Paraaortic lymph node (tissue), 1 donor: ENCODE measurements around a stretch of chr12.

DNA sequence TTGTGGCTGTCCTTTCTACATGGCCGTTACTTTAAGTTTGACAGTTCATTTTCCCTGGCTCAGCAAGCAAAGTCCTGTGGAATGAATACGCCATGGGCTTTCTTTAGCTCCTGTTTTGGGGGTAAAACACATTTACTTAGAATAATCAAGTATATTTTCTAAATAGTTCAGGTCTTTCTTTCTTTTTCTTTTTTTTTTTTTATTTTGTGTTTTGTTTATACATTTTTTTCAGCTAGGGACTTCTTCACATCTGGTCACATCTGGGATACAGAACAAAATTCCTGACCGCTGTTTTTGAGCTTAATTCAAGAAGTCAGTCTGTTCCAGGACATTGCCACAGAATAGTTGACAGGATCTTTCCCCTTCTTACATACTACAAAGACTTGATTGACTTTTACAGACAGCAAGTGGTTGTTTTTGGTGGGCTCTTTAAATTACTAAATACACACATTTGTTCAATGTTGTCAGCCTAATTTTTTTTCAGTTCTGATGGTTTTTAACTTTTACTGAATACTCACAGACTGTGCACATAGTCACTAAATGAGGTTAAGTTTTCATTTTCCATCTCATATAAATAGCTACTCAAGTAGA is 41.8 kb upstream of the DCN start:
- PRO-cap: no peak

GRCh38 chr12:91876848-91877840 is 268.5 kb downstream of the BTG1 start:
- PRO-cap: bidirectional peak, plus-strand start at chr12:91877410, minus-strand start at chr12:91877169; unidirectional peak, minus-strand start at chr12:91877433

DNA sequence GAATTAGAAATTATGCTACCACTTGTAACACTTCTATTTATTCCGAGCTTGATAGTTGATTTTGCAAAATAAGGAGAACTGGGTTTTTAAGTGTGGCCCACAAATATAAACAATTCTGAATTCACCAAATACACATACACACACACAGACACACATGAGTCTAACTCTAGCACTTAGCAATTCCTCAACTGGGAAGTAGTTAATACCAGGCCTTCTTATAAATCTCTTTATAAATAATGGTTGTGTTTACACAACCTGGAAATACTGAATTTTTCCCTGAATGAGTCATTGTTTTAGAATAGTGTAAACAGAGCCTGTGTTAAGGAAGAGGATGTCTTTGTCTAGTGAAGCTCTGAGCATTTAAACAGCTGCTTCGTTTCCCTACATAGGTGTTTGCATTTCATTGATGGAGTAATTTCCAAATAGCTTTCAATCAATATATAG is 218.9 kb downstream of the BTG1 start:
- PRO-cap: no peak

DNA sequence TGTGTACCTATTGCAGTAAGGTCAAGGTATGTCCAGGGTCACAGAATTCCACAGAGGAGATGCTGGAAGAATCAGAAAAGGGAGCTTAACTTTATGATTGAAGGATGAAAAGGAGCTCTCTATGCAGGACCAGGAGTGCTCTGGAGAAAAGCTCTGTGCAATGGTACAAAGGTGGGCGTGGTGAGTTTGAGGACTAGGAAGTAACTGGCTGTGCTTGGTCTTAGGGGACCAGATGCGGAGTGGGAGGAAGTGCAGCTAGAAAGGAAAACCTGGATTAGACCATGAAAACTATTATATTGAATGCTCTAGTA is 56.9 kb downstream of the BTG1 start:
- PRO-cap: no peak

- PRO-cap: no peak
Measured at GRCh38 chr12:92093802-92094397, 51.7 kb downstream of the BTG1 start.

- PRO-cap: no peak
Measured at GRCh38 chr12:92125331-92125601, 20.4 kb downstream of the BTG1 start.

- PRO-cap: unidirectional peak, plus-strand start at chr12:92132563
Measured at GRCh38 chr12:92131716-92132840, 13.6 kb downstream of the BTG1 start.

DNA sequence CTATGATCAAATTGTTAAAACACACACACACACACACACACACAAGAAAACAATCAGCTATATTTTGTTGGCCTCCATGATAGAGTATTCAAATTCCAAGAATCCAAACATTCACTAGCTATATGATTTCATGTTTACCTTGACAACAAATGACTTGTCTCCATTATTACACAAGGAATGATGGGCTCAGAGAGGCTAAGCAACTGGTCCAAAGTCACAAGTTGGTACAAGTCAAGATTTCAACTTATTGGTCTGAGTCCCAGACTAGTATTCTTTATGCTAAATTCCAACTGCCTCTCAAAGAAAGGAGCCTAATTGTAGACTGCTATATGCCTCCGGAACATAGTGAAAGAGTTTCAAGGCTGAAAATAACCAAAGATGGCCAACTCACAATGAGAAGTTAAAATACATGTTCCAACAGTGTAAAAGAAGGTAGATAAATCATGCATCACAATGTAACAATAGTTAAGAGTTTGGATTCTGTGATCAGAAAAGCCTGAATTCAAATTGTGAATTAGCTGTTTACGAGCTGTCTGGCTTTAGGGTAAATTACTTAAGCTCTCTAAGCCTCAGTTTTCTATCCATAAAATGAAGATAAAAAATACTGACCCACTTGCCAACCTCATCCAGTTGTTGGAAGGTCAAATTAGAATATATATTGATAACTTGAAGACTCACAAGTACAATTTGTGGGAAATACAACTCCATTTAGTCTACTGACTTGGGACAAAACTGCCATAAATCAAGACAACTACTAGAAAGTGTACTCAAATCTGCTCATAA is 7.4 kb downstream of the BTG1 start:
- PRO-cap: no peak

- PRO-cap: no peak
Measured at GRCh38 chr12:92148684-92149218, 3.1 kb upstream of the BTG1 start.

- PRO-cap: no peak
Measured at GRCh38 chr12:92243864-92244357, 98.3 kb upstream of the BTG1 start.

- PRO-cap: bidirectional peak, plus-strand start at chr12:92404053, minus-strand start at chr12:92403956
Measured at GRCh38 chr12:92403736-92404316, 258.2 kb upstream of the BTG1 start.

DNA sequence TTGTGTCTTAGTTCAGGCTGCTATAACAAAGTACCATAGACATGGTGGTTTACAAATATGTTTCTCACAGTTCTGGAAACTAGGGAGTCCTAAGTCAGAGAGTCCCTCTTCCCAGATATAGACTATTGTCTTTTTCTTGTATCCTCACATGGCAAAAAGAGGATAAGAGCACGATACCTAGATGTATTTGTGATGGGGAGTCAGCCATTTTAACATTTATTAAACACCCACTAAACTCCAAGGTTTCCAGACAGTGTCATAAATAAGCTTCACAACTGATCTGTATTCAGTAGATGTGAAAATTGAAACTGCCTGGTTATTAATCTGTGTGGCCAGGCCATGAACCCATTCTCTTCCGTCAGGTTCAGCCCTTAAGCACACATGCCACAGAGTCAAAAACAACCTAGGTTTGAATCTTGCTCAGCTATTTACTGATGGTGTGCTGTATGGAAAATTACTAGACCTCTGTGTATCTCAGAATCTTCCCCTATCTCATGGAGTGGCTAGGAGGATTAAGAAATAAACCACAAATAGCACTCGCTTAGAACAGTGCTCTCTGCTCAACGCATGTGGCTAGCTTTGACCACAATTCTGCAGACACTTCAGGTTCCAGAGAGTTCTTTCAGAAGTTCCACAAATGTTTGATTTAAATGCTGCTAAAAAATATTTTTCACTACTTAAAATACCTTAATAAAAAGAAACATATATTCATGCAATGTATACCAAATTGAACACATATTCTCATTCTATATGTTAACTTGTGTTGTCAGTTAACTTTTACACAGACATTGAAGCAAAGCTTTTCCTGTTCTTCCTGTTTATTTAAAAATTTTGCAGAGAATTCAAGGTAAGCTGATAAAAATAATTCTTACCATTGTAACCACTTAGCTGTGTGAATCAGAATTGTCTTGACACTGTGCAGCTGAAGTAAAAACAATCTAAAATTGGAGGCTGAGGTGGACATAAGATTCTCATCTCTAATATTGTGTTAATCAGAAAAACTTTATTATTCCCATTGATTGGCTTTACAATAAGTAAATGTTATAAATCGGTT is 240.7 kb upstream of the PLEKHG7 start:
- PRO-cap: no peak

DNA sequence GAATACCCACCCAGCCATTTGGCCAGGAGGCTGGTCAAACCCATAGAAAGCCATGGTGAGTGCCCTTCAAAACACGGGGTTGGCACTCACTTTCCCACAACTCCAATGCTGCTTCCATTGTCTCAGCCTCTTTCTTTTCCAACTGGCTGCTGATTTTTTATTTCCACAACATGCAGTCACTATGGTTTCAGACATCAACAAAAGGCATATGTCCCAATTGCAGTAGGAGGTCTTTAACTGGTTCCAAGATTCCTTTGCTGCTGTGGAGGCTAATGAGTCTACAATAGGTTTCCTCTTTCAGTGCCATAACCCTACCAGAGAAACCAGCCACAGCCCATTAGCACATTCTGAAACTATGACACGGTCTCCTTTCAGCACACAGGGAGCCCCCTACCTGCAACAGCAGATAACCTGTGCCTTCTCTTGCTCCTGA is 32.3 kb downstream of the PLEKHG7 start:
- PRO-cap: no peak

DNA sequence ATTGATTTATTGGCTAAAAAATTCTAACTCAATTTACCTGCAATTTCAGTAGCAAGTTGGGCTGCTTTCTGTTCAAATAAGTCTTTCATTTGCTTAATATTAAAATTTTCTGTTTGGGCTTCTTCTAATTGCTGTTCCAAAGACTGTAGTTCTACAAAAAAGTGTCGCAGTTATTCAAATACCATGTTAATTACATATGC is 76.3 kb downstream of the EEA1 start:
- PRO-cap: no peak

DNA sequence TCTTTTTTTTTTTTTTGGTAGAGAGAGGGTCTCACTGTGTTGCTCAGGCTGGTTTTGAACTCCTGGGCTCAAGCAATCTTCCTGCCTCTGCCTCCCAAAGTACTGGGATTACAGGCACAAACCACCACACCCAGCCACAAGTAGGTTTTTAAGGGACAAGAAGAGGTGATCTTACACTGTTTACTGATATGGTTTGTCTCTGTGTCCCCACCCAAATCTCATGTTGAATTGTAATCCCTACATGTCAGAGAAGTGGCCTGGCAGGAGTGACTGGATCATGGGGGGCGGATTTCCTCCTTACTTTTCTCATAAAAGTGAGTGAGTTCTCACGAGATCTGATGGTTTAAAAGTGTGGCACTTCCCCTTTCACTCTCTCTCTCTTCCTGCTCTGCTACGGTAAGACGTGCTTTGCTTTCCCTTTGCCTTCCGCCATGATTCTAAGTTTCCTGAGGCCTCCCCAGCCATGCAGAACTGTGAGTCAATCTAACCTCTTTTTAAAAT is 11.9 kb upstream of the EEA1 start:
- PRO-cap: no peak

GRCh38 chr12:92999805-93000445 is 70.8 kb upstream of the EEA1 start:
- PRO-cap: no peak

GRCh38 chr12:93060630-93061575 is 131.8 kb upstream of the EEA1 start:
- PRO-cap: no peak

- PRO-cap: no peak
Measured at GRCh38 chr12:93098085-93098600, 169.0 kb upstream of the EEA1 start.

- PRO-cap: no peak
Measured at GRCh38 chr12:93134705-93135624, 205.9 kb upstream of the EEA1 start.

DNA sequence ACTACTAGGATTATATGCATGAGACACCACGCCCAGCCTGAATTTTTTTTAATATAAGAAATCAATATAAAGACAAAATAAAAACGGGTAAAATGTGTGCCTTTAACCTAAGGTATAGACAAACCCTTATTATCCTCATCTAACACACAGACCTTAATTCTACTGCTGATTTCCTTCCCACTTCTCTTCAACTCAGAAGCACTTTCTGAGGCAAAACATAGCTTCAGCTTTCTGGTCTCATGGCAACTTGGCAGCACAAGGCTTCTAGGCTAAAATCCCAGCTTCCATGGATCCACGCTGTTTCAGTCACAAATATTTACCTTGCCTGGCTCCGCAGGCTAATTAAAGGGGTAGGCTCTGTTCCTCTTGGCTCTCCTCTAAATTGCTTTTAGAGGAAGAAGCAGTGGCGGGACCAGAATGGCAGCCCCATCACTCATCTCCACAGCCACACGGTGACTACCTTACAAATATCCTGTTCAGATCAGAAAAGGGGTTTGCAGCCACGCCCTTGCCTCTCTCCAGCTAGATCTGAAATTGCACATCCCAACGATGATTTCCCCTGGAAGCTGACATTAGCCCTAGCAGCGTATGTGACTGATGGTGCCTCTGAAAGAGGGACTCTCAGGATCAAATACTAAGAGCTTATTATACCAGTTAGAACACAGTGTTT is 221.6 kb upstream of the NUDT4 start:
- PRO-cap: no peak